Neural cell (in vitro differentiated cells): ENCODE measurements around the genes MOB4 and KCTD18.

- RAMPAGE, long total RNA = no peak
Measured at GRCh38 chr2:197442765-197443285, 8.0 kb upstream of the SF3B1 start.

DNA sequence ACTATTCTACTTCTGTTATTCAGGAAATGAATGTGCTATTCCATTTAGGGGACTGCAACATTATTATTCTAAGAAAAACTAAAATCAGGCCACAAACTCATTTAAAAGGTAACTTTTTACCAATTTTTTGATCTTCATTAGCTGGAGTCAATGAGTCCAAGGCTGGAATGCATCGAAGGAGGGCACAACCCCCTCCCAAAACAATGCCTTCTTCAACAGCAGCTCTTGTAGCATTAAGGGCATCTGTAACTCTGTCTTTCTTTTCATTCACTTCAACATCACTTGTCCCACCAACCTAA lies 11.5 kb downstream of the HSPD1 start:
- RAMPAGE, long total RNA = no peak

GRCh38 chr2:197503697-197504104 lies 3.5 kb downstream of the HSPE1 start:
- RAMPAGE, long total RNA = no peak

GRCh38 chr2:197514715-197515091 lies 1.2 kb upstream of the MOB4 start:
- RAMPAGE, long total RNA = no peak

DNA sequence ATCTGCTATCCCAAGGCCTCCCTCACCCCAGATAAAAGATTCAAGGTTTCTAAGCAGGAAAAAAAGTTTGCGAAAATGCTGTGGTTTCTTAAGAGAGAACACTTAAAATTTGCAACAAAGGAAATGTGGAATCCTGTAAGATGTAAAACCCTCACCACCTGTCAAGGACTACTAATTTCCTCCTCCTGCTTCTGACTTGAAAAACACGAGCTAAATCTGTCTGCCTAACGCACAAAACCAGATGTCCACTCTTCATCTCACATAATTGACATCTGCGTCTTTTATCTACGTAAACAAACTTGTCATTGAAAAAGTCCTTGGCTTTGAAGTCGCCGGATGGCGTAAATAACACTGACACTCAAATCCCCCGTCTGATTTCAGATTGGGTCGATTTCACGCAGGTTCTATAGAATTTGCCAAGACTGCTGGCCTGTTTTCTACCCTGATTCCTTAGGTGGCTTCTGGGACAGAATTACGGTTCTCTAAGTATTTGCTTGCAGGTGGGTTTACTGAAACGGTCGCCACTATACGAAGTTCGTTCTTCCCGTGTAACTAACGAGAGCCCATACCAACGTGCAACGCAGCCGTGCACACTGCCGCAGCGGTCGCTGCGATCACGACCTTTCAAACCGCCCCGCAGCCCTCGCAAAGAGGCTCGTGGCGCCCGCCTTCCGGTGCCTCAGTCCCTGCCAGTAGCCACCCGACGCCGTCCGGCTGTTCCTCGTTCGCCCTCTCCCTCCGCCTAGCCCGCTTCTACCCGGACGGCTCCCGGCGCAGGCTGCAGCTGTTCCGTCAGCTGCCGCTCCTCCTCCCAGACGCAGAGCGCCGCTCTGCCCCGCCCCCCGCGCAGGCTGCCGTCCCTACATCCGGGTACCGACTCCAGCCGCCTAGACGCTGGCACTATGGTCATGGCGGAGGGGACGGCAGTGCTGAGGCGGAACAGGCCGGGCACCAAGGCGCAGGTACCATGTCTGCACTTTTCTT lies at the start of gene MOB4:
Gene MOB4, plus strand, starts transcription at position 882 of the 984 bp plus-strand sequence.
- RAMPAGE, long total RNA = start-site peak on the plus strand centred at position 872 of the sequence, 51 bp wide, 1,898 and 1,859 reads in 2 replicates

- RAMPAGE, long total RNA = no peak
Measured at GRCh38 chr2:197704730-197705102, 453 bp upstream of the MARS2 start.

- RAMPAGE, long total RNA = no peak
Measured at GRCh38 chr2:197807386-197807715, 3.0 kb downstream of the PLCL1 start.

- RAMPAGE, long total RNA = no peak
Measured at GRCh38 chr2:197891731-197892283, 87.4 kb downstream of the PLCL1 start.

GRCh38 chr2:198778006-198778321 lies 679.8 kb downstream of the SATB2 start:
- RAMPAGE, long total RNA = no peak

GRCh38 chr2:199431888-199432293 lies 25.8 kb downstream of the SATB2 start:
- RAMPAGE, long total RNA = no peak

- RAMPAGE, long total RNA = no peak
Measured at GRCh38 chr2:199469992-199470290, 12.2 kb upstream of the SATB2 start.

- RAMPAGE, long total RNA = no peak
Measured at GRCh38 chr2:199489173-199489578, 31.4 kb upstream of the SATB2 start.

- RAMPAGE, long total RNA = no peak
Measured at GRCh38 chr2:199851431-199851844, 446 bp upstream of the FTCDNL1 start.

DNA sequence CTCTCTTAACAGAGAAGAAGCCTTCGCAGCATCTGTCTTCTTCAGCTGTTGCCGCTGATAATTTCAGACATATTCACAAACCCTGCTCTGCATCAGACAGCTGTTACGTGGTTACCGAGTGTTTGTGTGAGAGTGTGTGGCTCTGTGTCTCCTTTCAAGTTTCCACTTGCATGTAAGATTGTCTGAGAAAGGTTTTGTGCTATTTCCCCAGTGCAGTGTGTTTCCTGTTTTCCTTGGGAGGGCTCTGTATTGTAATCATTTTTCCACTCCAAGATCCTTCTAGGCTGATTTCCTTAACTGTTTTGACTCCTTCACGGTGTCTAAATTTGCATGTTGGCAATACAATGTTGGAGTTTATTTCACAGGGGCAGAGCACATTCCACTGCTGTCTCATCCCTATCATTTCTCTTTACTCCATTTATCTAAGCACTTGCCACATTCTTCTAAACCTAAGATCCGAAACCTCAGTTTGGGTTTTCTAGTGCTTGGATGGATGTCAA lies 32.9 kb downstream of the MAIP1 start:
- RAMPAGE, long total RNA = no peak

GRCh38 chr2:200156434-200156717 lies 150.1 kb upstream of the SPATS2L start:
- RAMPAGE, long total RNA = no peak

DNA sequence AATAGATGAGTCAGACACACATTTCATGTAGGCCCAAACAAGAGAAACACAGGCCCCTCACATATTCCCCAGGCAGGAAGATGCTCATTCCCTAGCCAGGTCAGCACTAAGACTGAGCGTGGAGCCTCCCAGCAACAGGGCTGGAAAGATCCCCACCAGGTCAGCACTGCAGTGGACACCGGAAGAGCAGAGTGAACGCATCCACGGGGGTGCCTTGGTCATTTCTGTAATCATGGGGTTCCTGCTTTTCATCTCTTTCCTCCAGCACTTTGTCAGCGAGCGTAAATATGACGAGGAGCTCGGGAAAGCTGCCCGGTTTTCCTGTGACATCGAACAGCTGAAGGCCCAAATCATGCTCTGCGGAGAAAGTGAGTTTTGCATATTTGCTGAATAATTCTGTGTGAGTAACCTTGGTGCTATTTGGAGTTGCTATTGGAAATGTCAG lies 40.2 kb downstream of the KCTD18 start:
- RAMPAGE, long total RNA = no peak

DNA sequence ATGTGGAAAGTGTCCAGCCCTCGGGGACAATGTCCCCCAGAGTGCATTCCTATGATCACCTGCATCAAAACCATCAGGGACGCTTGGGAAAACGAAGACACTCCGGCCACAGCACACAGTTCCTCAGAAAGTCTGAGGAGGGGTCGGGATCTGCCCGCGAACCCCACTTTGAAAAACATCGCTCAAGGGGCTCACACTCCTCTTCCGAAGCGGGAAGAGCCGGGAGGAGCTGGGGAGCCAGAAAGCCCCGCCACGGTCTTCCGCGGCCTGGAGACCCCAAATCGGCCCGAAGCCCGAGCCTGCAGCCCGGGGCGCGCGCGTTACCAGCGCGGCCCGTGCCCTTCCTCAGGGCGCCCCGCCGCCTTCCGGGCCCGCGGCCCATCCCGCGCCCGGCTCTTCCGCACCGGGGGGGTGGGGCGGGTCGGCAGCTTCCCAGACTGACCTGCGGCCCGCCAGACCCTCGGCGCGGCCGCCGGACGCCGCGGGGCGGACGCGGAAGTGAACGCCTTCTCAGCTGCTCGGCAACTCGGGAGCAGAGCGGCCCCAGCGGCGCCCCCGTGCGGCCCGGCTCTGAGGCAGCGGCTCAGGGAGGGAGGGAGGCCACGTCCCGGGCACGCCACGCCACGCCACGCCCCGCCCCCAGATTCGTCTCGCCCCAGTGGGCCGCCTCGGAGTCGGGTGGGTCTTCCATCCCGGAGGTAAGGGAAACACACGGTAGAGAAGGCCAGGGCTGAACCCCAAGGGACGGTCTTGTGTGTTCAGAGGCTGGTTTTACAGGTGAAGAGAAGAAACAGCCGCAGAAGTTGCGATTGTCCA lies at the start of gene KCTD18:
Gene KCTD18, minus strand, starts transcription at position 500 of the 816 bp plus-strand sequence.
- RAMPAGE, long total RNA = start-site peak on the minus strand centred at position 517 of the sequence, 46 bp wide, 172 and 225 reads in 2 replicates

DNA sequence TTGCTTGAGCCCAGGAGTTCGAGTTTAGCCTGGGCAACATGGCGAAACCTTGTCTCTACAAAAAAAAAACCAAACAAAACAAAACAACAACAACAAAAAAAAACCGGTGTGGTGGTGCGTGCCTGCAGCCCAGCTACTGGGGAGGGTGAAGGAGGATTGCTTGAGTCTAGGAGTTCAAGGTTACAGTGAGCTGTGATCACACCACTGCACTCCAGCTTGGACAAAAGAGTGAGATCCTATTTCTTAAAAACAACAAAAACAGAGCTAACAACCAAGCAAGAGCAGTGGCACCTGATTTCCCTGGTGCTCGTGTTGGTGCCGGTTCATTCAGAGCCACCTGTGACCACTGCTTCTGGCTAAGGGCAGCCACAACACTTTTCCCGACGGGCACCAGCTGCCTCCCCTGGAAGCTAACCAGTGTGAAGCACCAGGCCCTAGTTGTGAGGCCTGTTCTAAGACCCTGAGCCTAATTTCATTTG lies 1.3 kb downstream of the AOX1 start:
- RAMPAGE, long total RNA = no peak

DNA sequence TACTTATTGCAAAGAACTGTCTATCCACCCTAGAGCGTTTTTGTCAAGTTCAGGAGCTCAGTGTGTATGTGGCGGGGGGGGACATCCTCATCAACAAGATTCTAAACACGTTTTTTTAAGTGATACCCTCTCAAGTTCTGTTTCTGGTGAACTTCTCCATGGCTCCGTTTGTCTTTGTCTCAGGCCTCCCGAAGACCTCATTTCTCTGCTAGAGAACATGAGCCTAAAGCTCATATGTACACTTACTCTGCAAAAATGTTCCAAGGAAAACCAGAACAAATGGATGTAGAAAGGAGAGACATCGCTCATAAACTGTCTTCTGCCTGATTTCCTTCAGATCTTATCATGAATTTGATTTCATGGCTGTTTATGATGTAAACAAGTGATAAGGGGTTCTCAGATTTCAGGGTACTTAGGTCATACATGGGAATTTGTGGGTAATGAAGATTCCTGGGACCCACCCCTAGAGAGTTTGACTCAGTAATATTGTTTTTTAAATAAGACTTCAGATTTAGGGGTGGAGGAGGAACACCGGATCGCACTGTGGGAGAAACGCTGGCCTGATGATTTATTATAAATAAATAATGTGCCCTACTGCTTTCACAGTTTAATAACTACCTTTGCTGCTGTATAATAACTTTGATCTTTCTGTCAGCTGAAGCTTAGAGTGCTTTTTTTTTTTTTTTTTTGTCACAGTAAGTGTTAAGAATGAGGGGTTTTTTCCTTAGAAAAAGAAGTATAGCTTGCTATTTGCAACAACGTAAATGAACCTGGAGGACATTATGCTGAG lies 14.8 kb downstream of the AOX1 start:
- RAMPAGE, long total RNA = no peak

GRCh38 chr2:200633061-200633508 lies 47.3 kb downstream of the AOX1 start:
- RAMPAGE, long total RNA = no peak